NT2/D1 (cell line): ENCODE data around the gene PODXL2.

DNA sequence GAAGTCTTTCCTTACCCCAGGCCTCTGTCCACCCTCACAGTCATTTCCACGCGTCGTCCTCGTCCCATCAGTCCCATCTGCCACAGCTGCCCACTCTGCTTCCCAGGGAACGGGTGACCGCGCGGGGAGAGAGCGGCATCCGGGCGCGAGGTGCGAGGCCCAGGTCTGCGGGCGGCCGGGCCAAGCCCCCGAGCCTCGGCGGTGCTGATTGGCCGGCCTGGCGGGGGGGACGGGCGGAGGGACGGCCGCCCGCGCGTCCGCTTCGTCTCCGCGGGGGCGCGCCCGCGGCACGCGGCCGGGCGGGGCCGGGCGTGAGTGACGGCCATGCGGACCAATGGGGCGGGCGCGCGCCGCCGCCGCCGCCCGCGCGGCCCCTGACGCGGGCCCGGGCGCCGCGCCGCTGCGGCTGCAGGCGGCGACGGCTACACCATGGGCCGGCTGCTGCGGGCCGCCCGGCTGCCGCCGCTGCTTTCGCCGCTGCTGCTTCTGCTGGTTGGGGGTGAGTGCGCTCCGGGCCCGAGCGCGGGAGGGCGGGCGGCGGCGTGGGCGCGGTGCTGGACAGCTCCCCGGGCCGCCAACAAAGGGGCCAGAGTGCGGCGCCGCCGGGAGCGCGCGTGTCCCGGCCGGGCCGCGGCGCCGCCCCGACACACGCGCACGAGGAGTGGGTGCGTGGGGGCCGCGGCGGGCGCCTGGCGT is at the start of gene PODXL2:
Gene PODXL2 (plus strand): TSS at position 395 of the 696 bp plus-strand sequence.
- RRBS, 2 experiments = under 1 to 2% methylated on average over 66 to 81 of the region's 110 CpGs

- RRBS, 2 experiments = no CpG with 5 or more reads among the region's 15 CpGs
These were observed 24.4 kb downstream of the ABTB1 start for GRCh38 chr3:127696858-127697867.

DNA sequence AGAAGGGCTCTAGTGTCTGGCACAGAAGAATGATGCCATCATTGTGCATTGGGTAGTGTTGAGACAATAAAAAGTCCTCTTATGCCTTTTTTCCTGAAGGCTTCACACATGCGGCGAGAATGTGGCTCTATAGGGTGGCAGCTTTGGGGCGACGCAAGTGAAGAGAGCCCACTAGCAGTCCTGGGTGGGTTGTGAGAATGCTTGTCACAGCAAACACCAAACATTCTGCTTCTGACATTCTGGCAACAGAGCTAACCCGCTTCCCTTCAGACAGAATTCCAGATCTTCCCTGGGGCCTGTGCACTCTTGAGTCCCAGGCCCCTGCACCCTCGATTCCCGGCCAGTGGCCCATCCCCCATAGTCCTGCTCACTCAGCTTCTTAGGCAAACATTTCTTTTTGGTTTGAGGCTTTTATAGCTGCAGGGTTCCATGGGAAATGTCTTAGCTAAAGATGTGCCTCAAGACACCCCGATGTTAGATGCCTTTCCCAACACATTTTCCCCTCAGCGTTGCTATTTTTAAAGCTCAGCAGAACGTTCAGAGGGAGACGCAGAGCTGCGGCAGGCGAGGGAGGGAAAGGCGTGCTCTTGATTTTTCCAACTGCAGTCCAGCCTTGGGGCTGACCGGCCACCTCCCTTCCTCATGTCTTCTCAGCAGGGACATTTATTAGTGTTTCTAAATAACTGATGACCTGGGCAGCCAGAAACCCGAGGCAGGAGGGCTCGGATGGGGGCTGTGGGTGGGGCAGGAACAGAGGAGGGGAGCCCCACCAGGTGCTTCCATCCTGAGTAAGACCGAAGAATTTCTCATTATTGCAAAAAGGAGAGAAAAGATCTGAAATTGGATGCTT is 35.2 kb downstream of the ABTB1 start:
- RRBS, 2 experiments = no CpG with 5 or more reads among the region's 18 CpGs

GRCh38 chr3:127726925-127727313 is 54.2 kb downstream of the ABTB1 start:
- RRBS, 2 experiments = no CpG with 5 or more reads among the region's 3 CpGs

DNA sequence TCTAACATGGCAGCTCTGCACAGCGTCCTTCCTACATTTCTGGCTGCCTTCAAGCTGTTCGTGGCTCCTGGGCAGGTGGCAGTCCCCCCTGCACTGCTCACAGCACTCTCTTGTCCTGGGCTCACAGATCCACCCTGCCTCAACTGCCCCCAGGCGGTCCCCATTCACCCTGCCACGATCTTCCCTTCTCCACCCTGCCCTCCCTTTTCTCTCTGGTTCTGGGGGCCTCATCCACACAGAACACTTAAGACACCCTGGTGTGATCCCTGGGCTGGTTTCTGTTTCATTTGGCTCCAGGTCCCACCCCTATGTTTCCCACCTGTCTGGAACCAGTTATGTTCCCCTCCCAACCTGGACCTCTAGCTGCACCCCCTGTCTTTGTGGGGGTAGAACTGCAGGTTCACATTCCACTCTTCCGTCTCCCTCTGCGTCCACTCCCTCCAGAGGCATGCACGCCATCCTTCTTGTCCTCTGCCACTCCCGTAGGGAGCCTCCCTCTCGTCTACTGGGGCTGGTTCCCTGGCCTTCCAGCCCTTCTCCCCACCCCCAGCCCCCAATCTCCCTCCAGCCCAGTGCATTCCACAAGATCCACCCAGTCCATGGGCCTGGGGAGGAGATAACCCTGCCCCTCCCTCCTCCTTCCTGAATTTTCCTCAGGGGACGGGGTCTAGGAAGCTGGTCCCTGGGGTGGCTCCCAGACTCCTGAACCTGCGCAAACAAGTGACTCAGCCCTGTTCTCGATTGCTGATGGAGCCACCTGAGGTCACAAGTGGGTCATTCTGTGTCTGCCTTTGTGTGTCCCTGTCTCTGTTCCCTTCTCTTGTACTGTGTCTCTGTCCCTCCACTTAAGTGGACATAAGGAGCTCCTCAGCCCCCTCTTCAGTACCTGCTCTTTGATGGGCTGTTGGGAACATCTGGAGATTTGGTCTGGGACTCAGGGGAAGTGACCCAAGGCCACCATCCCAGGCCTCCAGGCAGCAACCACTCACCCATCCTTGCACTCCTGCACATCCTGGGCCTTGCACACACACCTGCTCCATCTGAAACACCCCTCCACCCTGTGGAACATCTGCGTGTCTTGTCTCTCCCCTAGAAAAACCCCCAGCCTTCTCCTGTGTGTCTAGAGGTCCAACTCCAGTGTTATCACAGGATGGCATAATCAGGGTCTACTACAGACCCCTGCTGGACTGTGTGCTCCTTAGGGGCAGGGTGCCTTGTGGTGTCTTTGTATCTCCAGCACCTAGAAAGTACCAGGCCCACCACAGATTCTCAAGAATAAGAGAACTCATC is 73.9 kb downstream of the ABTB1 start:
- RRBS, 2 experiments = no CpG with 5 or more reads among the region's 13 CpGs

GRCh38 chr3:127775425-127776540 is 46.5 kb downstream of the MGLL start:
- RRBS, 2 experiments = 89% methylated on average over 3 of the region's 22 CpGs; no CpG with 5 or more reads in 1 of the 2 experiments

DNA sequence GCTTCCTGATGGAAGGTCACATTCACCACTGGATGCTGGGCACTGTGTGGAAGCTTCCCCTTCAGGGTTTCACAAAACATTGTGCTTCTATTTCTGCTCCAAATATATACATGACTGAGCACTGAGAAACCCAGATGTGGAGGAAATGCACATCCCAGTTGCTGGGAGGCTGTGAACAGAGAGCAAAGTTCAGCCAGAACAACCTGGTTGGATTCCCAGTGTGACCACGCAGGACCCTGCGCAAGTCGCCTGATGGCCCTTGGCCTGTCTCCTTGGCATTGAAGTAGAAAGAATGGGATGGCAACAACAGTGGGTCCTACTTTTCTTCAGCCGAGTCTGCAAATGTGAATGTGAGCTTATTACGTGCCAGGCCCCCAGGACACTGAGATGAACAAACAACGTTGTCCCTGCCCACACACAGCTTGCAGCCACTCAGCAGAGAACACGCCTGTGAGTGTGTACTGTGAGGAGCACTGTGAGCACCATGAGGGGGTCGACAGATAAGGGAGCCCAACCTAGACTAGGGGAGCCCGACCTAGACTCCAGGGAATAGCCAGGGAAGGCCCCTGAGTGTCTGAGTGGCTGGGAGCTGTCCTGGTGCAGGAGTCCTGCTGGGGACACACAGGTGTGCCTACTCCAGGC is 36.8 kb downstream of the MGLL start:
- RRBS, 2 experiments = no CpG with 5 or more reads among the region's 9 CpGs

- RRBS, 2 experiments = no CpG with 5 or more reads among the region's 12 CpGs
These were observed 6.1 kb downstream of the MGLL start for GRCh38 chr3:127816088-127816674.

- RRBS, 2 experiments = no CpG with 5 or more reads among the region's 2 CpGs
These were observed 975 bp upstream of the KBTBD12 start for GRCh38 chr3:127914105-127914408.

- RRBS, 2 experiments = no CpG with 5 or more reads among the region's 11 CpGs
These were observed 41.9 kb upstream of the SEC61A1 start for GRCh38 chr3:128010133-128010872.

DNA sequence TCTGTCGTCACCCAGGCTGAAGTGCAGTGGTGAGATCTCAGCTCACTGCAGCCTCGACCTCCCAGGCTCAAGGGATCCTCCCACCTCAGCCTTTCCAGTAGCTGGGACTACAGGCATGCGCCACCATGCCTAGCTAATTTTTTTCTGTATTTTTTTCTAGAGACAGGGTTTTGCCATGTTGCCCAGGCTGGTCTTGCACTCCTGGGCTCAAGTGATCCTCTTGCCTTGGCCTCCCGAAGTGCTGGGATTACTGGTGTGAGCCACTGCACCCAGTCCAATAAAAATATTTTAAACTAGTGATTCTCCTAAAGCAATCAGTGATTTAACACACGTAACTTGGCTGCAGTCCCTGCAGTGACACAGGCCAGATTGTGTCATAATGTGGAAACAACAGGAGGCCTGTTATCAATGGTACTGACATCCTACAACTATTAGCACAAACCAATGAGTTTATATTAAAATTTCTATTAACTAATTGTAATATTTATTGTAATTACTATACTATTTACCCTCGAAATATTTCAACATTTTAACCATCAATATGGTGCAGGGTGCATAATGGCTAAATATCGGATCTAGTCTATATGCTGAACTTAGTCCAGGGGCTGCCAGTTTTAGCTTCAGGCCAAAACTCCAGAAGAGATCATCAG is 1.7 kb upstream of the SEC61A1 start:
- RRBS, 2 experiments = no CpG with 5 or more reads among the region's 7 CpGs

- RRBS, 2 experiments = no CpG with 5 or more reads among the region's 10 CpGs
These were observed 18.6 kb downstream of the SEC61A1 start for GRCh38 chr3:128070665-128071315.

DNA sequence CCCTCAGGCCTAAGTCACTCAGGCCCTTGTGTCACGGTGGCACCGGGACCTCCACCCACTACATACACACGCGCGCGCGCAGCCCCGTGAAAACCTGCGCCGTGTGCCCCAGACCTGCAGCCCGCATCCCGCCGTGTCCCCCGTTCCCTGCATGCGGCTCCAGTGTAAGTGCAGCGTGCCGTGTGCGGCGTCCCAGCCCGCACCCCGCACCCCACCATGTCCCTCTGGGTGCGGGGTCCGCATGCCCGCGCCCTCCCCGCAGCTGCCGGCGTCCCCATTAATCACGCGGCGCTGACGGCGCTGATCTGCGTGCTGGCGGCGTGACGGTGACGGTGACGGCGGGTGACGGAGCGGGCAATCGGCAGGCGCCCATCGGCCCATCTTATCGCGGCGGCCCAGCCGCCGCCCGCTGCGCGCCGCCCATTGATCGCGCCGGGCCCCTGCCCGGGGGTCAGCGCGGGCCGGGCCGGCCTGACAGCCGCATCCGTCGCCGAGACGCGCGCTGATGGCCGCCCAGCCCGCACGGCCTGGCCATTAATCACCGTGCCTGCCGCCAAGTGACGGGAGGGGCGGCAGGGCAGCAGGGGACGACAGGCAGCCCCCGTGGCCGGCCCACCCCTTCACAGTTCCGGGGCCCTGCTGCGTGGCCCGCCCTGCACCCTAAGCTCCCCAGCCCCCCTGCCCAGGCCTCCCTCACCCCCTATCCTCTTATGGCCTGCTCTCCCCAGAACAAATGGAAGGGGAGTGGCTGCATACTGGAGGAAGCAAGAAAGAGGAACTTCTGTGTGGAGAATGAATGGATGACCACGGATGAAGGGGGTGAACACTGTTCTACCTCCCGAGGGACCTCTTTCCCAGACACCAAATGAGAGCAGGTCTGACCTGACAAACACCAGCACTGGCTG is 24.7 kb downstream of the SEC61A1 start:
- RRBS, 2 experiments = 5 to 9% methylated on average over 11 of the region's 84 CpGs

DNA sequence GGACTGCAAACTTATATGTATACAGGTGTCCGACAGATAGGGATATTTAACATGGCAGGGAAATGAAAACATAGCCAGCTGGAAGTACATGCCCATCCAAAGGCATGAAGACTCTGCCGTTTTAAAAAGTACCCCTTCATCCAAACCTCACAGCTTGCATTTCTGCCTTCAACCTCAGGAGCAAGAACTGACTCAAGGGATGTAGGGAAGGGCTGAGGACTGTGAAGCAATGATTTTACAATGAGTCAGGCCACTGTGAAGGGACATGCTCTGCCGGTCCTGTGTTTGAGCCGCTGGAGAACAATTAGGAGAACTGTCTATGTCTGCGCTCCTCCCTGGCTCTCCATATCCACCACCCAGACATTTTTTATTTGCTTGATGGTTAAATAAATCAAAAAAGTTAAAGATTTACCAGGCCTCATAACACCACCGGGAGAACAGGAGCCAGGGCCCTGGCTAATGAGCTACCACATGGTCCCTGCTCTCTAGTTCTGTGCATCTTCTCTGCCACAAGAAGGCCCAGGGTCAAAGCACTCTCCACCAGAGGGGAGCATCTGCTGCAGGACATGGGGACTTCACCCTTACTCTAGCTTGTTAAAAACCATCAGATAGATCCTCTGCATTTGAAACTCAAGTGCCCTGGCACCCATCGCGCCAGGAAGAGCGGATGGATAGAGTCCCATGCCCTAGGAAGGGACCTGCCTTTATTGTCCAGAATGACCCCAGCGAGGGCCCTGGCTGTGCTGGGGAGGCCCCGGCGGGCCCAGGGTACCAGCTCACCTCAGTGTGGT is 29.7 kb downstream of the SEC61A1 start:
- RRBS, 2 experiments = no CpG with 5 or more reads among the region's 12 CpGs

- RRBS, 2 experiments = no CpG with 5 or more reads among the region's 9 CpGs
These were observed 116.6 kb downstream of the DNAJB8 start for GRCh38 chr3:128350048-128350464.

- RRBS, 2 experiments = no CpG with 5 or more reads among the region's 10 CpGs
These were observed 77.2 kb downstream of the RPN1 start for GRCh38 chr3:128573465-128573811.

DNA sequence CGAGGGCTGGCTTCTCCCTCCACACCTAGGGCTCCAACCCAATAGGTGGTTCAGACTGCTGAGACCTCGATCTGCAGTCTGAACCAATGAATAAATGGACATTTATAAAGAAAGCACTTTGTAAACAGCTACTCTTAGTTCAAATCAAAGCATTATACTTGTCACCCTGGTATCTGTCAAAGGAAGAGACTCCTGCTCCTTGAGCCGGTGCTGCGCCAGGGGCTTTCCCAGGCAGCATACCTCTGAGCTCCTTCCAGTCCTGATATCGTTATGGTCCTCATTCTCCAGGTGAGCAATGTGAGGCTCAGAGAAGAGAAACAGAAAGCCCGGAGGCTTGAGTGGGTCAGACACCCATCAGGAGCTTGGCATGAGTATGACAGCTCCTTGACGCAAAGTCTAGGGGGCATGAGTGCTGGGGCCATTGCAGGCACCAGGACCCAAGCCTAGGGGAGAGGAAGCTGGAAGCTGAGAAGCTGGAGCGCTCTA is 36.9 kb downstream of the RPN1 start:
- RRBS, 2 experiments = 100% methylated on average over 2 of the region's 8 CpGs; no CpG with 5 or more reads in 1 of the 2 experiments

DNA sequence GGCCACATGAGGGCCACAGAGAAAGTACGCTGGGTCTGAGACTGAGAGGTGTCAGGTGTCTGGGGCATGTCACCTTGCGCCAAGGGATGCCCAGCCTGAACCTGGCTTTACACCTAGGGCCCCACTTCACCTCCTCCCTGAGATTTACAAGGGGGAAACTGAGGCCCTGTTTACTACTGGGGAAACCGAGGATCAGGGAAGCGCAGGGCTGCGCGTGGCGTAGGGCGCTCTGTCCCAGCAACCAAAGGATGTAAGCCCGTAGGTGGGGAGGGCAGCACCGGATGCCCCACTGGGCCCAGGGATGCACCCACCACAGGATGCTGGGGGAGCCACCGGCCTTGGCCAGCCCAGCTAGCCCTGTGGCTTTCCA is 33.5 kb downstream of the RPN1 start:
- RRBS, 2 experiments = 81 to 85% methylated on average over 2 of the region's 11 CpGs

- RRBS, 2 experiments = no CpG with 5 or more reads among the region's 13 CpGs
These were observed 43.5 kb downstream of the ACAD9 start for GRCh38 chr3:128922679-128923649.